Stomach (tissue), 7 donors: ENCODE measurements around the genes APBB1IP and PDSS1.

DNA sequence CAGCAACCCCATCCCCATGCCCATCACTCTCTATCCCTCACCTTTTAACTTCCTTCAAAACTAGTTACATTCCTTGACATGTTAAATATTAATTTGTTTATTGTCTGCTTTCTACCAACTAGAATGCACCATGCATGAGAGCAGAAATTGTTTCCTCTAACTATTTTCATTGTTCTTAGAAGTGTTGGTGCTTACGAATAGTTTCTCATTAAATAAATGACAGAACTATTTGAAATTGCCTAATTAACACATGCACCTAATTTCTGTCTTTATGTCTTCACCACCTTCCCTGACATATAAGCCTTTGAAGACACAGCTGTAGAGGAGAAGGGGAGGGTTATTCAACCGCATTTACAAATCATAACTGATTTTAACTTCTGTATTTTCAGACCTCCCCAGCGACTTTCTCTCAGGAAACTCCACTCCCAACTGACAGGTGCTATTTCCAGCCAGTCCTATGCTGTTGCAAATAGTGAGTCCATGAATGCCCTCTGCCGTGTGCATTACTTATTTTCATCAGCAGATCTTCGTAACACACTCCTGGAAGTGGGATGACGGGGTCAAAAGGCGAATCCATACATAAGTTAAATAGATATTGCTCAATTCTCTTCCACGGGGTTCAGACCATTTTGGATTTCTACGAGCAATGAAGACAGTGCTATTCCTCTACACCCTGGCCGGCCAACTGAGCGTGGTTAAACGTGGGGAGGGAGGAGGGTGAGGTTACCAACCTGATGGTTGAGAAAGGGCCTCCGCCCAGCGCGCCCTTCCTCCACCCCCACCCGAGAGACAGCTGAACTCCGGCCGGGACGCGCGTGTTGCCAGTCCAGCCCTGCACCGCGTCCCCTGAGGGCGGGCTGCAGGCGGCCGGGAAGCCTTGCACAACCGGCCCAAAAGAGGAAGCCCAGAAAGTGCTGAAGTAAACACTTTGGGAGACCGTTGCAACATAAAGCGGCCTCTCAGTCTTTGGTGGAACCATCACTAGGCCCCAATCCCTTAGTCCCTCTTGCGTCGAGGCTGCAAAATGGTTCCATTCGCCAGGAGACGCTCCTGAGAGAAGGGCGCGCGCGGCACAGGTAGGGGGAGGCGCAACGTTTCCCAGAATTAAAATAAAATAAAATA, at the start of gene APBB1IP:
APBB1IP (plus strand) TSS at position 962 of the 1,122 bp plus-strand sequence.
- PRO-cap: bidirectional peak, plus-strand start at position 1,033 of the sequence, minus-strand start at position 687 of the sequence
- RAMPAGE, long total RNA, 5 experiments: start-site peak on the plus strand in 1 of 5 experiments, centred at position 959 of the sequence, 25 reads per replicate
- RRBS: 4% methylated on average over 12 of the region's 39 CpGs

GRCh38 chr10:26457091-26457422, 18.9 kb downstream of the APBB1IP start:
- PRO-cap: no peak
- RAMPAGE, long total RNA, 5 experiments: no peak in any of the 5 experiments
- RRBS: no CpG with 5 or more reads among the region's 4 CpGs

GRCh38 chr10:26486203-26486649, 48.1 kb downstream of the APBB1IP start:
- PRO-cap: no peak
- RAMPAGE, long total RNA, 5 experiments: no peak in any of the 5 experiments
- RRBS: no CpG with 5 or more reads among the region's 7 CpGs

DNA sequence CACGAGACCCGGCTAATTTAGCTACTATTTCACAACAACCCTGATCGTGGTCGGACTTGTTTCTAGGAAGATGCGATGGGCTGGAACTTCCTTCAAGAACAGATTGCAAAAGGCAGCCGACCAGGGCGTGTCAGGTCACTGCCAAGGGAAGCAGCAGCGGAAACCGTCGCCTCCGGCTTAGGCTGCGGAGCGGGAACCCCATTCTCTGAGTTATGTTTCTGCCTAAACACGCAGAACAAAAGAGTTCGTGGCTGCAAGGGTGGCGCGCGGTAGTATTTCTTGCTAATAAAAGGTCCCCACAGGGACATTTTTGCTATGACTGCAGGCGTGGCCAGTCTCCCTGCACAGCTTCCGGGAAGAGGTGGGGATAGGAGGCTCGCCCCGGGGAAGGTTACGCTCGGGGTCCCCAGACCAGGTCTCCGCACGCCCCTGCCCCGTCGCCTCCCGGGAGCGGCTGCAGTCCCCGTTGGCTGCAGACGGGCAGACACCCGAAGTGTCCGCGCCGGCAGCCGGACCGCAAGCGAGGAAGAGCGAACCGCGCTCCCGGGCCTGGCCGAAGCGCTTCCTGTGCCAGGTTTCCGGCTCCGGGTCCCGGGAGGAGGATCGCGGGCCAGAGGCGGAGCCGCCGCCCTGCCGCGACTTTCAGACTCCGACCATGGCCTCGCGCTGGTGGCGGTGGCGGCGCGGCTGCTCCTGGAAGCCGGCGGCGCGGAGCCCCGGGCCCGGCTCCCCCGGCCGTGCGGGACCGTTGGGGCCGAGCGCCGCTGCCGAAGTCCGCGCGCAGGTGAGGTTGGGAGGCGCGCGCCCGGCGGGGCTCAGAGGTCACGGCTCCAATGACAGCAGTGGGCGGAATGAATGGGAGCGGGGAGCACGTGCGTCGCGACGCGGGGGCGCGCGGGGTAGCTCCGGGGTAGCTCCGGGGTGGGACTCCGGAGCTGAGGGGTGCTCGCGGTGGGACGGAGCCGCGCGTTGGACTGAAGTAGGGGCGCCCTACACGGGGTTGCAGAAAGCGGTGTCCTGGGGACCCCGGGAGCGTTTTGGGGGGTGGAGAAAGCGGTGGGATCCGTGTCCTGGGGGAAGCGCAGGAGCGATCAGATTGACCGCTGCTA, at the start of gene PDSS1:
PDSS1 (plus strand) TSS at position 645 of the 1,109 bp plus-strand sequence.
- PRO-cap: unidirectional peak, plus-strand start at position 133 of the sequence; bidirectional peak, plus-strand start at position 646 of the sequence, minus-strand start at position 522 of the sequence
- RAMPAGE, long total RNA, 5 experiments: start-site peak on the plus strand in 1 of 5 experiments, centred at positions 356 to 1,009 of the sequence, 5 to 9 reads per replicate
- RRBS: 1% methylated on average over 61 of the region's 115 CpGs

DNA sequence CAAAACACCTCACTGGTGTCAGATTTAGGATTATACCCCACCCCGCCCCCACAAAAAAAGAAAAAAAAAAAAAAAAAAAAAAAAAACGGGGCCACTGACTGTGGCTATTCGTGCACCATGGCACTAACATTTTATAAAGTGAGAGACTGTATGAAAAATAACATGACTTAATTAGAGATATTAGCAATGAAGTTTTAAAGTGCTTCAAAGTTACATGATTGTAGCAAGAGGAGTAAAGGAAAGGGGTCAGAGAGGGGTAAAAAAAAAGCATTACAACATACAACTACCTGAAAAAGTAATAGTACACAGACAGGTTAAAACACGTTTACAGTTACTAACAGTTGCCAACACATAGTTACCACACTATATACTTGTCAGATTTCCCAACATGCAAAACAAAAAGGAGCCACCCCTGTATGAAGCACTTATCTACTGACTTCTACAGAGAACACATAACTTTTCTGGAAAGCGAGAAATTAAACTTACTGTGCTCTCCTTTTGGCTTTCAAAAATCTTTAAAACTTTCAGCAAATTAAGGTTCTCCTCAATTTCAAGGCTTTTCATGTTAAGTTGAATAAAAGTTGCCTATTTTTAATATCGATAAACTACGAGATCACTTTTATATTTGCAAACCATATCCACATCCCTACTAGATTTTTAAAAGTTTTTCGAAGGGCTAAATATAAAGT, 2.1 kb downstream of the ABI1 start:
- PRO-cap: no peak
- RAMPAGE, long total RNA, 5 experiments: no peak in any of the 5 experiments
- RRBS: no CpG with 5 or more reads among the region's 8 CpGs

GRCh38 chr10:27023466-27023822, 76.8 kb downstream of the ANKRD26 start:
- PRO-cap: no peak
- RAMPAGE, long total RNA, 5 experiments: no peak in any of the 5 experiments
- RRBS: no CpG with 5 or more reads among the region's 4 CpGs

GRCh38 chr10:27319522-27320539, 79.2 kb upstream of the ACBD5 start:
- PRO-cap: unidirectional peak, minus-strand start at chr10:27320176
- RAMPAGE, long total RNA, 5 experiments: no peak in any of the 5 experiments
- RRBS: 59% methylated on average over 4 of the region's 50 CpGs

GRCh38 chr10:27687461-27687784, 58.2 kb downstream of the MKX start:
- PRO-cap: no peak
- RAMPAGE, long total RNA, 5 experiments: no peak in any of the 5 experiments
- RRBS: no CpG with 5 or more reads among the region's 3 CpGs

GRCh38 chr10:27741983-27742715, 3.5 kb downstream of the MKX start:
- PRO-cap: unidirectional peak, plus-strand start at chr10:27742483
- RAMPAGE, long total RNA, 5 experiments: no peak in any of the 5 experiments
- RRBS: 2% methylated on average over 24 of the region's 56 CpGs

GRCh38 chr10:28196613-28197342, 106.1 kb downstream of the MPP7 start:
- PRO-cap: no peak
- RAMPAGE, long total RNA, 5 experiments: no peak in any of the 5 experiments
- RRBS: no CpG with 5 or more reads among the region's 6 CpGs

GRCh38 chr10:28333979-28334696, 31.3 kb upstream of the MPP7 start:
- PRO-cap: no peak
- RAMPAGE, long total RNA, 5 experiments: no peak in any of the 5 experiments
- RRBS: no CpG with 5 or more reads among the region's 5 CpGs

GRCh38 chr10:28518530-28518762, 14.5 kb upstream of the WAC start:
- PRO-cap: no peak
- RAMPAGE, long total RNA, 5 experiments: no peak in any of the 5 experiments

GRCh38 chr10:28523386-28523869, 9.5 kb upstream of the WAC start:
- PRO-cap: no peak
- RAMPAGE, long total RNA, 5 experiments: start-site peak on the minus strand in 2 of 5 experiments, at chr10:28523704-28523817 at its widest, 9 to 20 reads per replicate
- RRBS: 97% methylated on average over 2 of the region's 11 CpGs

GRCh38 chr10:28542042-28542822, 9.3 kb downstream of the WAC start:
- PRO-cap: no peak
- RAMPAGE, long total RNA, 5 experiments: no peak in any of the 5 experiments
- RRBS: no CpG with 5 or more reads among the region's 5 CpGs

DNA sequence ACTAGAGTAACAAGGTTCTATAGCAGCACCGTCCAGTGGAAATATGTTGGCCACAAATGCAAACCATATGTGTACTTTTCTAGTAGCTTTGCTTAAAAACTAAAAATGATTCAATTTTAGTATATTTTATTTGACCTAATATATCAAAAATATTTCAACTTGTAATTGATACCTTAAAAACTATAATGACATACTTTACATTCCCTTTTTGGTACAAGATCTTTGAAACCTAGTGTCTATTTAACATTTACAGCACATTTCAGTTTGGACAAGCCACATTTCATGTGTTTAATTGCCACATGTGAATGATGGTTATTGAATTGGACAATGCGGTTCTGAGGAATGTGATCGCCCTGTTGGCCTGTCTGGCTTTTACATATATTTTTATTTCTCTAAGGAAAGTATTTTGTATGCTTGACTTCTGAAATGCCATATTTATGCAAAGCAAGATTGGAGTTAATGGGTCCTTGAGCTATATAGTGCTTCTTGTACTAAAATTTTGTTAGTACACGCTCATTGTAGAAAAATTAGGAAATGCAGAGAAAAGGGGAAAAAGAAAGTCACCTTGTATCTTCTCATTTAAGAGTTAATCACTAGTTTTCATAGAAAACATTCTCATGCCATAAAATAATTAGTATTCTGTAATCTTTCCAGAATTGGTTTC, 10.4 kb downstream of the WAC start:
- PRO-cap: no peak
- RAMPAGE, long total RNA, 5 experiments: no peak in any of the 5 experiments
- RRBS: no CpG with 5 or more reads among the region's 4 CpGs

DNA sequence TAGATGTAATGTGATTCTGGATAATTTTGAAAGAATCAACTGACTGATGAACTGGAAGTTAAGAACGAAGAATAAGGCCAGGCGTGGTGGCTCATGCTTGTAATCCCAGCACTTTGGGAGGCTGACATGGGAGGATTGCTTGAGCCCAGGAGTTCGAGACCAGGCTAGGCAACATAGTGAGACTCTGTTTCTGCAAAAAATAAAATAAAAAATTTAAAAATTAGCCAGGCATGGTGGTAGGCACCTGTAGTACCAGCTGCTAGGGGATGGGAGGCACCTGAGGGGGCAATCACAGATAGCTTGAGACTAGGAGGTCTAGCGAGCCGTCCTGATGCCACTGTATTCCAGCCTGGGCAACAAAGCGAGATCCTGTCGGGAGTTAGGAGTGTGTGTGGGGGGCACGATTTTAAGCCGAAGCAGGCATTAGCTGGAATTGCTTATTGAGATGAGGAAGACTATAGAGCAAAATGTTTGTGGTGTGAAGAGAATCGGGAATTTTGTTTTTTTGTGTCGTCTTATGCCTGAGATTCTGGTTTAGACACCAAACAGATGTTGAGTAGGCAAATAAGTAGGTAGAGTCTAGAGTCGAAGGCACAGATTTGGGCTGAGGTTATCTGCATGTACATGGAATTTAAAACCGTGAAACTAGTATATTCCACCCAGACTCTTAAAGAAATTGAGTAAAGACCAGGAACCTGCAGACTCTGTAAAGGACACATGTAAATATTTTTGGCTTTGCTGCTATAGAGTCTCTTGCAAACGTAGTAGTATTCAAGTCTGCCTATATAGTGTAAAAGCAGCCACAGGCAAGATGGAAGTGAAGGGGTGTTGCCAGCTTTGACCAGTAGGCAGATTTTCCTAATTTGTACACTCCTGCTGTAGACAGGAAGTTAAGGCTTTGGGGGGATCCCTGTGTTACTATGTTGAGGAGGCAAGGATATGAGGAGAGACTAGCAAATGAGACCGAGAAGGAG, 27.4 kb downstream of the WAC start:
- PRO-cap: no peak
- RAMPAGE, long total RNA, 5 experiments: start-site peak on the plus strand in 4 of 5 experiments, centred at positions 76 to 806 of the sequence, 14 to 40 reads per replicate
- RRBS: no CpG with 5 or more reads among the region's 15 CpGs

- PRO-cap: no peak
- RAMPAGE, long total RNA, 5 experiments: no peak in any of the 5 experiments
- RRBS: no CpG with 5 or more reads among the region's 11 CpGs
Measured at GRCh38 chr10:28681044-28681953, 4.0 kb downstream of the BAMBI start.

- PRO-cap: no peak
- RAMPAGE, long total RNA, 5 experiments: no peak in any of the 5 experiments
- RRBS: no CpG with 5 or more reads among the region's 19 CpGs
Measured at GRCh38 chr10:28795649-28796236, 118.4 kb downstream of the BAMBI start.

DNA sequence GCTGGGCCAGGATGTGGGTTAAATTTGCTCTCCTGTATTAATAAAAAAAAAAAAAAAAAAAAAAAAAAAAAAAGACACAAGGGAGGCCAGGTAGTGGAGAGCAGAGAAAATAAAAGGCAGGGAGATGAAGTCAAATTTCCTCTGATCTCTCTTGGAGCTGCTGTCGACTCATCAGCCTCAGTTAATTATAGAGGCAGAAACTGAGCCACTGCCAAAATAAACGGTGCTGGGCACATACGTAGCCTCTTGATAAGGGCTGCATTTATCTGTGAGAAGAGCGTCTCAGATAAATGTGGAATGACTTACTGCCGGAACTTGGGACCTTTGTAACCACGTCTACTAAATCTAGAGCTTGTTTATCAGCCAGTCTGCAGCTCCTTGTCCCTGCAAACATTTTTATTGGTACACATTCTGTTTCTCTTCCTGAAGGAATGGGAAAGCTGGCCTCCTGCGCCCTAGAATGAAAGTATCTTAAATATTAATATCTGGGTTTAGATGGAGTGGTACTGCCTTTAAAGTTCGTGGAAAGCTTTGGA, 162.3 kb downstream of the BAMBI start:
- PRO-cap: no peak
- RAMPAGE, long total RNA, 5 experiments: no peak in any of the 5 experiments
- RRBS: no CpG with 5 or more reads among the region's 8 CpGs

DNA sequence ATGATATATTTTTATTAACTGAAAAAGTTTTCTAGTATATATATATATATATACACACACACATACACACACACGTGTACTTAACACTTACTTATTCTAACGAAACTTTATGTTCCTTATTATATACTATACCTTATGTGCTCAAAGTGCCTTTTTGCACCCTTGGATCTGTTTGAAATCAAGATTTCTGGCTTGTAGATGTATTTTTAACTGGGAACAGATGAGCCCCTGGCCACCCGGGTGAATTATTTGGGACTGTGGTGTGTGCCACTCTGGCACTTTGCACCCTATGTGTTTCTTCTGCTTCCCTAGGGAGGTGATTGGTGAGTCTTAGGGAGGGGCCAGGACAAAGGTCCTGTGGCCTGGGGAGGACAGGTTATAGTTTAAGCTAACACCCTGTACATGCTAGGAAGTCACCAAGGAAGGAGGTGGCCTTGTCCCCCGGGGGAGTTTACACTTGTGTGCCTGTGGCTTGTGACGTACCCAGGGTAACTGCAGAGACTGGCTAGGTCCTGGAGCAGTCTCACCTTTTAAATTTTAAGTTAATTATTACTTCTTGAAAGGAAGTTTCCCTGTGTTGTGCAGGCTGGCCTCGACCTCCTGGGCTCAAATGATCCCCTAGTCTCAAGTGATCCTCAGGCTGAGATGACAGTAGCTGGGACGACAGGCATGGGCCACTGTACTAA, 196.2 kb downstream of the BAMBI start:
- PRO-cap: no peak
- RAMPAGE, long total RNA, 5 experiments: no peak in any of the 5 experiments
- RRBS: no CpG with 5 or more reads among the region's 7 CpGs